Thoracic aorta endothelial cell (primary cell): ENCODE measurements around the genes COBLL1 and GALNT3.

GRCh38 chr2:164009838-164010605 is 274.2 kb upstream of the FIGN start:
- CAGE, long polyA plus RNA, result no peak

DNA sequence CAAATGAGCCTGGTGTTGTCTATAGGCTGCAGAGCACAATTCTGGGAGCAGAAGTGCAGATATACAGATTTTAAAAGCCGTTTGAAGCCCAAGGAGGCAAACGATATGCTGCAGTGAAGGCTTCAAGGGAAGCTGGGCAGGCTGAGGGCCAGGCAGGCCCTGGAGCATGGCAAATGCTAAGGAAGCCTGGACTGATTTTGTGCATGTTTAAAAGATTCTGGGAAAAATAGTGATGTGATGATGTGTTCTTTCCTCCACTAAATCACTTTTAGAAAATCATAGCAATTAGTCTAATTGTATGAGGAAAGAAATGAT is 57.2 kb downstream of the GRB14 start:
- CAGE, long polyA plus RNA, result no peak

GRCh38 chr2:164759993-164760879 is 81.4 kb downstream of the COBLL1 start:
- CAGE, long polyA plus RNA, result no peak

DNA sequence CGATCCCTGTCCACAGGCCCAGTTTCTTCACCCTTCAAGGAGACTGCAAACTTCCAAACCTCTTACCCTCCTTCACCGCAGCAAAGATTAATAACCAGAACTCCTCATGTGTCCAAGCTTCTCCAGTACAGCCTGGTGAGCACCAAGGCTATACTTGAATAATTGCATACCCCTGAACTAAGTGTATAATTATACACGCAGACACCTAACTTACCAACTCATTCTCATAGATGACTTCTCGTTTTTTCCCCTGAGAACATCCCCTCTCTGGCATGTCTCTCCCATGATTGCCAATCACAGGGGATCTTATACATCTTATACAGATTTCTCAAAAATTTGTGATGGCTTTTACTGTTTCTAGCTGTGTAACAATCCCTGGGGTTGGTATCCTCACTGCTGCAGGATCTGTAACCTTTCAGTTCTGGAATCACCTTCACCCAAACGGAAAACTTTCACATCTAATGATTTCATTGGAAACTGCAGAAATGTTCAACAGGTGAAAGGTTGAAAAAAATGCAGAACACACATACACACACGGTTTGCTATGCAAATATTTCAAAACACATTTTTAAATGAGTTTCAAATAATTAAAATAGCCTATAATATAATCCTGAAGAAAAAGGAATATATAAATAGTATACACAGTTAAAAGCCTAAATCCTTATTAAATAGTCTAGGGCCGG is 18.1 kb downstream of the COBLL1 start:
- CAGE, long polyA plus RNA, result no peak

GRCh38 chr2:164841656-164842441 is at the start of gene COBLL1:
TSS of gene COBLL1 (minus strand) at chr2:164841823.
- CAGE, long polyA plus RNA, result no peak

DNA sequence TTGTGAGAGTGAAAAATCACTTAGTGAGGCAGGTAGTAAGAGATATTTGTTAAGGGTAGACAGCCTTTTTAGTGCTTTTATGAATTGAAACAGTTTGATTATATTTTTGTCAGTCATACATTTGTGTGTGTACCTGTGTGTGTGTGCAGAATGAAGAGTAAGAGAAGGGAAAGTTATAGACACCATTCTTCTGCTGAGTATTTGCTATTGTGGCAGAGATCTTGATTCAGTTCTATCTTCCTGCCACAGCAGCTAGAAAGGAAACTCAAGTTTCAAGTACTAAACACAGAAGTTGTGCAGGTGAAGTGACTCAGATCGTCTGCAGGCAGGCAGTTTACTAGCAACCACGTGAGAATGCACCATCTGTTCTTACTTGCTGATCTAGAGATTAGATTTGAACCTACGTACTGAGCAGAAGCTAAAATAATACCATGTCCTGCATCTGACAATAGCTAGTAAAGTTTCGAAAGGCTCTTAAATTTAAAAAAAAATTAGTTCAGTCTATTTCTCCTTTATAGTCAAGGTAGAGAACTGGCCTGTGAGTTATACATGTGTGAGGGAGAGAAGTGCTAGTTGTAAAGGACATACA is 45.3 kb downstream of the SLC38A11 start:
- CAGE, long polyA plus RNA, result no peak

- CAGE, long polyA plus RNA, result no peak
Measured at GRCh38 chr2:164920346-164920863, 34.9 kb downstream of the SLC38A11 start.

DNA sequence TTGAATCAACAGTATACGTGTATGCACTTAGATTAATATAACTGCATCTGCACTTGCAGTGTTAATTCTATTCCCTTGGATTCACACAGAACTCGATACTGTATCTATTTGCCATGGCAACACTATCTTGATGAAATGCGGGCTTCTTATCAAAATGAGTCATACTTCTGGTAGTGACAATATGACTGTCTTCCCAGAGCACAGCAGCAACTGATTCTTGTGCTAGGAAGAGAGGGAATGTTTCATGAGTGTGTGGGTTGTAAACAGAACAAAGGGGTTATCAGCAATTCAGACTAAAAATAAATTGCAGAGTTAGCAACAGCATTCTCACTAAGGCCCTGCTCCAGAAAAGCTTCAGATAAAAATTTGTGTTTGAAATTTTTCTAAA is 99.7 kb upstream of the SLC38A11 start:
- CAGE, long polyA plus RNA, result no peak

DNA sequence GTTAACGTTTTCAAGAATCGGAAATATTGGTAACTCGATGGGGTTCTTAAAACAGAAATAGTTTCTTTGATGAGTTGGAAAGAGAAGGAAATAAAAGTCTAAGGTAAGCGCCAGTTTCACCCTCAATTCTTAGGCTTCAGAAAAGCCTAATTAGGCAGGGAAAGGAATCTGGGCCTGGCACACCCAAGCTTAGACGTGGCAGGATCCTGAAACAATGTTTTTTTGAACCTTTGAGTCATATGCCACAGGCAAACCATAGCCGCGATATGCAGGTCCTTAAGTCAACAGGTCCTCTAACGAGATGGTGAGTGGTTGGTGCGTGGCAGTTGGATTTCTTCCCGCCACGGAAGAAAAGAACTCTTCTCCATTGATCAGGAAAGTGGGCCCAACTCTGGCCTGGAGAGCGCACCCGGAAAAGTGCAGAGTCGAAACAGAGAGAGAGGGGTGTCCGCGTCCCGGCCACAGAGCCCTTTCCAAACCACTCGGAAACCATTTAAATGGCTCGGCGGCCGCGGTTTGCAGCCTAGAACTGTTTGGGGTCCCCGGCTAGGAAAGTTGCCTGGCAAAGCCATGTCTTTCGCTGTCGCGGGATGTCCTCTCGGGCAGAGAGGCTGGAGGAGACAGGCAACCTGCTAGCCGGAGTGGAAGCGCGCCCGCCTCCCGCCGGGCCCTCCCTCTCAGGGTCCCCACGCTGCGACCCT is 901 bp downstream of the GALNT3 start:
- CAGE, long polyA plus RNA, result no peak

GRCh38 chr2:165793697-165794466 is at the start of gene GALNT3:
TSS of gene GALNT3 (minus strand) at chr2:165794247.
- CAGE, long polyA plus RNA, result no peak

GRCh38 chr2:165794467-165795017 is 495 bp upstream of the GALNT3 start:
- CAGE, long polyA plus RNA, result no peak

- CAGE, long polyA plus RNA, result no peak
Measured at GRCh38 chr2:167189584-167190291, 103.1 kb upstream of the B3GALT1 start.

DNA sequence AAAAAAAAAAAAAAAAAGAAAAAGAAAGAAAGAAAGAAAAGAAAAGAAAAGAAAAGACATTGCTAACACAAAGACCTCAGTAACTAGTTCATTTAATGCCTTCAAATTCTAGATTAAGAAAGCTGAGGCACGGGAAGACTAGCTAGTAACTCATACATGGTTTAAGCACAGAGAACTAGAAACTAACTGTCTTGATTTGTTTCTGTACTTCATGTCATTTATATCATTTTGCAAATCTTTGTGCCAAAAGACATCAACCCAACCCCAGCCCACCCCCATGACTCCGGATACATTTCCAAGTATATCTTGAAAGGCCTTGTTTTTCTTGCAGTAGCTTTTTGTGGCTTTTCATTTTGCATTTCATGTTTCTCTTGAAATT is 101.6 kb upstream of the B3GALT1 start:
- CAGE, long polyA plus RNA, result no peak

- CAGE, long polyA plus RNA, result no peak
Measured at GRCh38 chr2:167250332-167251133, 42.3 kb upstream of the B3GALT1 start.

GRCh38 chr2:167438065-167438604 is 145.3 kb downstream of the B3GALT1 start:
- CAGE, long polyA plus RNA, result no peak

DNA sequence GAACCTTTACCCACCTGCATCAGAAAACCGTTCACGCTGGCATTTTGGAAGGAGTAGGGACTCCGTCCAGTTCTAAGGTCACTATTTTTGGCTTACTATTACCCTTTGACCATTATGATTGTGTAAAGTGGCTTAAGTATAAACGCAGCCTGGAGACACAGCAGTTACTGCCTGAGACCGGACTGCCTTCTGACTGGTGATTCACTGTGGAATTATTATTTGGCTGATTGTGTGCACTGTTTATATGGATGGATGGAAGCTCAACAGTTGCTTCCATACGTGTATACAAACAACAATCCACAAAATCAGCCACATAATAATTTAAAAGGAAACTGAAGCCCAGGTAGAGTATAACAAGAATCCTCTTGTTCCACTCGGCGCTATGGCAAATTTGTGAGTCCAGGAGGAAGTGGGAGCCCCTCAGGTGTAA is 472.2 kb downstream of the B3GALT1 start:
- CAGE, long polyA plus RNA, result no peak

DNA sequence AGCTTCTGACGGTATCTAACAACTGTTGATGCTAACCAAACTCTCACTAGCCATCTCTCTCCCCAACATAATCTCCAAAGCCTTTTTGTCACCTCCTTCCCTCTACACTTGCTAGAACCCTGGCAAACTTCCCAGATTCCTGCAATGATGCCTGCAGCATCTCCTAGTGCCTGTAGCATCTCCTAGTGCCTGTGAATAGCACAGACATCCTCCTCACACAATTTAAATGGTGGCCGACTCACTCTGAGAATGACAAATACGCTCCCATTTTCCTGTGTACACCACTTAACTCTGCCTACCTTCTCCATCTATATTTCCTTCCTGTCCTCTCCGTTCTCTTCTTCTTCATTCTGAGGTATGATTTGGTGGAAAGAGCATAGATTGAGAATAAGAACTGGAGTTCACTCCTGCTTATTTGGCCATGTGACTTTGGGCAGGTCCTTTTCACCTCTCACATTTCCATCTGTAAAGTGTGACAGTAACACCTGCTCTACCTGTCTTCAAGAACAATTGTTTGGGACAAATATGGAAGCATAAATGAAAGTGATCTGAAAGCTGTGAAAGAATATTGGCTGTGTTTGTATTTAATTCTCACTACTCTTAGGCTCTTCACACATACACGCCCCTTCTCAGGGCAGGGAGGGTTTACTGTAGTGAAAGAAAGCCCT is 126.5 kb downstream of the STK39 start:
- CAGE, long polyA plus RNA, result no peak

GRCh38 chr2:168196664-168197348 is 50.6 kb downstream of the STK39 start:
- CAGE, long polyA plus RNA, result no peak

- CAGE, long polyA plus RNA, result no peak
Measured at GRCh38 chr2:168460457-168460958, 4.4 kb downstream of the CERS6 start.

GRCh38 chr2:168643830-168644477 is 158.5 kb upstream of the NOSTRIN start:
- CAGE, long polyA plus RNA, result no peak